Heart (tissue), 3 donors: Measurements from ENCODE around the genes PTPRCAP and NDUFV1.

DNA sequence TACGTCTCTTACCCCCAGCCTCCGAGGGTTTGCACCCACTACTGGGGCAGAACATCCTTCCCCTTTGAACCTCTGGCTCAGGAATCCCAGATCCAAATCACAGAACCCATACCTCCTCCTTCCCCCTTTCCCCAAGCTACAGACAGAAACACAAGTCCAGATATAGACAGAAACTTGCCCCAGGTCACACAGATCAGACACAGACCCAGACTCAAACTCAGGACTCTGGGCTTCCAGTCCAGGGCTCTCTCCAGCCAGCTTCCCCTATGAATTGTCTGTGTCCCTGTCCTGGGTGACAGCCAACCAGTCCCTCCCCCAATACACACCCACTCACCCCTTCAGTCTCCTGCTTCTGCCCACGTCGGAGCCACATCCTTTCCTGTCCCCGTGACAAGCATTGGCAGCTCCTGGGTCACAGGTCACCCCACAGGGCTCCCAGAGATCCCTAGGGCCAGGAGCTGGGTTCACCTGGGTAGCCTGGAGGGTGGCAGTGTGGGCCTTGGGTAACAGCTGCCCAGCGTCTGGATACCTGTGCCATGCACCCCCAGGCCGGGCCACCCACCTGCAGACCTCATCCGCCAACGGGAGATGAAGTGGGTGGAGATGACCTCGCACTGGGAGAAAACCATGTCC is 770 bp downstream of the TBC1D10C start:
- RAMPAGE, long total RNA, 2 experiments = no peak in any of the 2 experiments

DNA sequence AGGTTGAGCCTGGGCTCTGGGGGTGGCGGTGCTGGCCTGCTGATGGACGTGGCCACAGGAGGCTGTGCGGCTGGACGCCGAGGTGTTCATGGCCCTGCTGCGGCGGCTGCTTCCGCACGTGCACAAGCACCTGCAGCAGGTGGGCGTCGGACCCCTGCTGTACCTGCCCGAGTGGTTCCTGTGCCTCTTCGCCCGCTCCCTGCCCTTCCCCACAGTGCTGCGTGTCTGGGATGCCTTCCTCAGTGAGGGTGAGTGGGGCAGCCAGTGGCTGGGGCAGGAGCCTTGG is 2.8 kb downstream of the TBC1D10C start:
- RAMPAGE, long total RNA, 2 experiments = no peak in any of the 2 experiments

GRCh38 chr11:67437403-67438247 is at the start of gene PTPRCAP:
PTPRCAP (minus strand) TSS chr11:67437682.
- RAMPAGE, long total RNA, 2 experiments = no peak in any of the 2 experiments

- RAMPAGE, long total RNA, 2 experiments = no peak in any of the 2 experiments
These were observed 20.7 kb upstream of the GSTP1 start for GRCh38 chr11:67562974-67563287.

- RAMPAGE, long total RNA, 2 experiments = no peak in any of the 2 experiments
These were observed 1.0 kb upstream of the GSTP1 start for GRCh38 chr11:67582580-67582979.

DNA sequence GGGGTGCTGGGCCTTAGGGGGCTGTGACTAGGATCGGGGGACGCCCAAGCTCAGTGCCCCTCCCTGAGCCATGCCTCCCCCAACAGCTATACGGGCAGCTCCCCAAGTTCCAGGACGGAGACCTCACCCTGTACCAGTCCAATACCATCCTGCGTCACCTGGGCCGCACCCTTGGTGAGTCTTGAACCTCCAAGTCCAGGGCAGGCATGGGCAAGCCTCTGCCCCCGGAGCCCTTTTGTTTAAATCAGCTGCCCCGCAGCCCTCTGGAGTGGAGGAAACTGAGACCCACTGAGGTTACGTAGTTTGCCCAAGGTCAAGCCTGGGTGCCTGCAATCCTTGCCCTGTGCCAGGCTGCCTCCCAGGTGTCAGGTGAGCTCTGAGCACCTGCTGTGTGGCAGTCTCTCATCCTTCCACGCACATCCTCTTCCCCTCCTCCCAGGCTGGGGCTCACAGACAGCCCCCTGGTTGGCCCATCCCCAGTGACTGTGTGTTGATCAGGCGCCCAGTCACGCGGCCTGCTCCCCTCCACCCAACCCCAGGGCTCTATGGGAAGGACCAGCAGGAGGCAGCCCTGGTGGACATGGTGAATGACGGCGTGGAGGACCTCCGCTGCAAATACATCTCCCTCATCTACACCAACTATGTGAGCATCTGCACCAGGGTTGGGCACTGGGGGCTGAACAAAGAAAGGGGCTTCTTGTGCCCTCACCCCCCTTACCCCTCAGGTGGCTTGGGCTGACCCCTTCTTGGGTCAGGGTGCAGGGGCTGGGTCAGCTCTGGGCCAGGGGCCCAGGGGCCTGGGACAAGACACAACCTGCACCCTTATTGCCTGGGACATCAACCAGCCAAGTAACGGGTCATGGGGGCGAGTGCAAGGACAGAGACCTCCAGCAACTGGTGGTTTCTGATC is 1.2 kb downstream of the GSTP1 start:
- RAMPAGE, long total RNA, 2 experiments = no peak in any of the 2 experiments

- RAMPAGE, long total RNA, 2 experiments = start-site peak on the plus strand in 2 of 2 experiments, at chr11:67606916-67606994 at its widest, 884 to 3,126 reads per replicate
These were observed at the start of gene NDUFV1 for GRCh38 chr11:67606078-67607071. NDUFV1 (plus strand) TSS chr11:67606936.

DNA sequence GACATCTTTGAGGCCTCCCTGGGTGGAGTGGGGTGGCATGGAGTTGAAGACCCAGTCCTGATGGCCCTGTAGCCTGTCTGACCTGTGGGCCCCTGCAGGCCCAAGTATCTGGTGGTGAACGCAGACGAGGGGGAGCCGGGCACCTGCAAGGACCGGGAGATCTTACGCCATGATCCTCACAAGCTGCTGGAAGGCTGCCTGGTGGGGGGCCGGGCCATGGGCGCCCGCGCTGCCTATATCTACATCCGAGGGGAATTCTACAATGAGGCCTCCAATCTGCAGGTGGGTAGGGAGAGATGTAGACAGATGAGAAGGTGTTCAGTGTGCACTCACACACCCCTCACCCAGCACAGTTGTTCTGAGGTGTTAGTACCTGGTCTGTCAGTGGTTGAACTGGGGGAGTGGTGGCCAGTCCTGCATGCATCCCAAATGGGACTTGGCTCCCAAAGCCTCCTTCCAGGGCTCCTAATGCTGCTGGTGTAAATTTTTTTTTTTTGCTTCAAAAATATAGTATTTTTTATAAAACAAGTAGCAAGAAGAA is 2.7 kb downstream of the NDUFV1 start:
- RAMPAGE, long total RNA, 2 experiments = no peak in any of the 2 experiments

DNA sequence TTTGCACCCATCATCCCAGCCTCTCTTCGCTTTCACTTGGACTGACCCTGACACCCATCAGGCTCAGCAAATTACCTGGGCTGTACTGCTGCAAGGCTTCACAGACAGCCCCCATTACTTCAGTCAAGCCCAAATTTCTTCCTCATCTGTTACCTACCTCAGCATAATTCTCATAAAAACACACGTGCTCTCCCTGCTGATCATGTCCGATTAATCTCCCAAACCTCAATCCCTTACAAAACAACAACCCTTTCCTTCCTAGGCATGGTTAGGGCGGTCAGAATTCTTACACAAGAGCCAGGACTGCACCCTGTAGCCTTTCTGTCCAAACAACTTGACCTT is 88.5 kb upstream of the ALDH3B2 start:
- RAMPAGE, long total RNA, 2 experiments = no peak in any of the 2 experiments

- RAMPAGE, long total RNA, 2 experiments = no peak in any of the 2 experiments
These were observed 155.4 kb downstream of the UNC93B1 start for GRCh38 chr11:67848441-67848971.

DNA sequence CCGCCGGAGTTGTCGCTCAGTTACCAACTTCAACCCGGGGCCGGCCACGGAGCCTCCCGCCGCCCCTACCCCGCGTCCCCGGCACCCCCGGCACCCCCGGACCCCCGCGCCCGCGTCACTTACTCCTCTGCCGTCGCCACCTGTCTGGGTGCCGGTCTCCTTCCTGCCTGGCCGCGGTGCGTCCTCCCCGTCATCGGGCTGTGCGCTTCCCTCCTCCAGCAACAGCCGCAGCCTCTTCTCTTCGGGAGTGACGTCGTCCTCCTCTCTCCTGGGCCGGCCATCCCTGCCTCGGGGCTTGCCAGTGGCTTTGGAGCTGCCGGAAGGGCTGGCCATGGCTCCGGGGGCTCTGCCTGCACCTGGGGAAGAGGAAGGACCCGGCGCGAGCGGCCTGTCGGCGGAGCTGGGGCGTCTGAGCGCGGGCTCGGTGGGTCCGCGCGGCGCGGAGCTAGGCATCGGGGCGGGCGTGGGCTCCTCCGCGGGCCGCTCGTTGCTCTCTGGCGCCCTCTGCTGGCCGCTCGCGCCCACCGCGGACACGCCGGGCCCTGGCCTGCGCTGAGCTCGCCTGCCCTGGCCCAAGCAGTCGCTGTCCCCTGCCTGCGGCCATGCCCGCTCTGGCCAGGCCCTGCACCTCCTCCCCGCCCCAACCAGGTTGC is 48.4 kb downstream of the UNC93B1 start:
- RAMPAGE, long total RNA, 2 experiments = no peak in any of the 2 experiments

GRCh38 chr11:68002511-68003070 is 1.3 kb downstream of the UNC93B1 start:
- RAMPAGE, long total RNA, 2 experiments = no peak in any of the 2 experiments

DNA sequence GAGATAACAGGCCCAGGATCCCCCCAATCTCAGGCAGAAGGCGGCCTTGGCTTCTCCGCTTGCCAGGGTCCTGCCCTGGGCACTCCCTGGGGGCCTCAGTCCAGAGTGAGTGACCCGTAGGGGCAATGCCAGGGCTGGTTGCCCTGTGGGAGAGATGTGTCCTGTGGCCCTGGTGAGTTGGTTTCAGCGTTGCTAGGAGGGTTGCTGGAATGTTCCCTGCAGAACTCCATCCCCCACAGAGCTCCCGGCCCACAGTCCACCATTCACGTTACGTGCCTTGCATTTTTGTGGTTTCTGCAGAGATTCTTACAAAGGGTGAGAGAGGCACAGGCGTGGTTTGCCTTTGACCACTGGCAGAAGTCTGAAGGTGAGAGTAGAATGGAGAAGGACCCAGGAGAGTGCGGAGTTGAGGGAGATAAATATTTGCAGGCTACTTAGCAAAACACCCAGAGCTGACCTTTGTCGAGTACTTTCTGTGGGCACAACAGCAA is 3.0 kb downstream of the ALDH3B1 start:
- RAMPAGE, long total RNA, 2 experiments = no peak in any of the 2 experiments

DNA sequence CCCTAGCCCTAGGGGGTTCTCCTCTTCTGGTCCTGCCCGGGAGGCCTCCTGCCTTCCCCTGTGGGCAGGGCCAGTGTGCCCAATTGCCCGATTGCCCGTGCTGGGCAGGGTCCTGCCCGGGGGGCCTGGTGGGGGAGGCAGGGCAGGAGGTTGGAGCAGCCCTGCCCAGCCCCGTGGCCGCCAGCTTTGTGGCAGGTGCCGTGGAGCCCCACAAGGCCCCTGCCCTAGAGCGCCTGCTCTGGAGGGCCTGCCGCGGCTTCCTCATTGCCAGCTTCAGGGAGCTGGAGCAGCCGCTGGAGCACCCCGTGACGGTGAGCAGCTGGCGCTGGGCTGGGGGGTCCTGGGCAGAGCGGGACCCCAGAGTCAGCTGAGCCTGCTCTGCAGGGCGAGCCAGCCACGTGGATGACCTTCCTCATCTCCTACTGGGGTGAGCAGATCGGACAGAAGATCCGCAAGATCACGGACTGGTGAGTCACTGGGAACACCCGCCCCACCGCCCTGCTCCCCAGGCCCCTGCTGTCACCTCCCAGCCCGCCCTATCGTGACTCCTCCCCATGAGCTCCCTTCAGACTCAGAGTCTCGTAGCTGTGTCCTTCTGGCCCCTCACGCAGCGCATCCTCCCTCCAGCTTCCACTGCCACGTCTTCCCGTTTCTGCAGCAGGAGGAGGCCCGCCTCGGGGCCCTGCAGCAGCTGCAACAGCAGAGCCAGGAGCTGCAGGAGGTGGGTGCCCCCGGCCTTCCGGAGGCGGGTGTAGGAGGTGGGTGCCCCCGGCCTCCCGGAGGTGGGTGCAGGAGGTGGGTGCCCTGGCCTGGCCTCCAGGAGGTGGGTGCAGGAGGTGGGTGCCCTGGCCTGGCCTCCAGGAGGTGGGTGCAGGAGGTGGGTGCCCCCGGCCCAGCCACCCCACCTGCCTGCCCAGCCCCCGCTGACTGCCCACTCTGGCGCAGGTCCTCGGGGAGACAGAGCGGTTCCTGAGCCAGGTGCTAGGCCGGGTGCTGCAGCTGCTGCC is 4.7 kb downstream of the TCIRG1 start:
- RAMPAGE, long total RNA, 2 experiments = no peak in any of the 2 experiments

DNA sequence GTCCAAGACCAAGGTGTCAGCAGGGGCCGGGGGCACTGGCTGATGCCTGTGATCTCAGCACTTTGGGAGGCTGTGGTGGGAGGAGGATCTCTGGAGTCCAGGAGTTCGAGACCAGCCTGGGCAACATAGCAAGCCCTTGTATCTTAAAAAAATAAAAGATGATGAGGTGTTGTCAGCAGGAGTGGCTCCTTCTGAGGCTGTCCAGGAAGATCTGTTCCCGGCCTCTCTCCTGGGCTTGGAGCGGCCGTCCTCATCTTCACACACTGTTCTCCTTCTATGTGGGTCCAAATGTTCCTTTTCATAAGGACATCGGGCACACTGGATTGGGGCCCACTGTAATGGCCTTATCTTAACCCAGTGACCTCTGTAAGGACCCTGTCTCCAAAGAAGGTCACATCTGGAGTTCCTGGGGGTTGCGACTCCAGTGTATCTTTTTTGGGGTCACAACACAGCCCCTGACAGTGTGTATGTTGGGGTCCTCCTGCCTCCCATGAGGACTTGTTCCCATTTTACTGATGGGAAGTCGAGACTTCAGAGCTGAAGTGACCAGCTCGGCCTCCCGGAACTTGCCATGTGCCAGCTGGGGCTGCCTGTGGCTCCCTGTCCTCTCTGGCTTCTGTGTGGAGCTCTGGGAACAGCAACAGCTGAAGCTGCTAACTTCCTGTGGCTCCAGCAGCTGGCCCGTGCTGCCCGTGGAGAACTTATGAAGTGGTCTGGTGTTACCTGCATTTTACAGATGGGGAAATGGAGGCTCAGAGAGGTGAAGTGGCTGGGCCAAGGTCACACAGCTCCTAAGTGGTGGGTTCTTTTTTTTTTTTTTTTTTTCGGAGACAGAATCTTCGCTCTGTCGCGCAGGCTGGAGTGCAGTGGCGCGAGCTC is 7.6 kb downstream of the TCIRG1 start:
- RAMPAGE, long total RNA, 2 experiments = no peak in any of the 2 experiments

DNA sequence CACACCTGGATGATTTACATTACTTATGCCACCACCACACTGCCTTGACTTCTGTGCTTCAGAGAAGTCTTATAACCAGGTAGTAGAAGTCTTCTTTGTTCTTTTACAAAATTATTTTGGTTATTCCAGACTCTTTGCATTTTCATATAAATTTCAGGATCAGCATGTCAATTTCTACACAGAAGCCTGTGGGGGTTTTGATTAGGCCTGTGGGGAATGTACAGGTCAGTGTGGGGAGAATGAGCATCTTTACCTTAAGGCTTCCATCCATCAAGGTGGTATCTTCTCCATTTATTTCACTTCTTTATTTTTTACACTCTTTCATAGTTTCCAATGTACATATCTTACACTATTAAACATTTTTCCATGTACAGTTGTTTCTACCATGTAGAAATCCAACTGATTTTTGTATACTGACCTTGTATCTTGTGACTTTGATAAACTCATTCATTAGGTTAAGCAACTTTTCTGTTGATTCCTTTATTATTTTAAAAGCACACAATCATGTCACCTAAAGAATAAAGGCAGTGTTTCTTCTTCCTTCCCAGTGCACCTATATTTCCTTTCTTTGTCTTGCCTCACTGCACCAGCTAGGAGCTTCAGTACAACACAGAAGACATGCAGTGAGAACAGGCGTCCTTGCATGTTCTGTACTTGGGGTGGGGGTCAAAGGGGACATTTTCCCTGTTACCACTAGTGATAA is 19.5 kb downstream of the TCIRG1 start:
- RAMPAGE, long total RNA, 2 experiments = no peak in any of the 2 experiments

DNA sequence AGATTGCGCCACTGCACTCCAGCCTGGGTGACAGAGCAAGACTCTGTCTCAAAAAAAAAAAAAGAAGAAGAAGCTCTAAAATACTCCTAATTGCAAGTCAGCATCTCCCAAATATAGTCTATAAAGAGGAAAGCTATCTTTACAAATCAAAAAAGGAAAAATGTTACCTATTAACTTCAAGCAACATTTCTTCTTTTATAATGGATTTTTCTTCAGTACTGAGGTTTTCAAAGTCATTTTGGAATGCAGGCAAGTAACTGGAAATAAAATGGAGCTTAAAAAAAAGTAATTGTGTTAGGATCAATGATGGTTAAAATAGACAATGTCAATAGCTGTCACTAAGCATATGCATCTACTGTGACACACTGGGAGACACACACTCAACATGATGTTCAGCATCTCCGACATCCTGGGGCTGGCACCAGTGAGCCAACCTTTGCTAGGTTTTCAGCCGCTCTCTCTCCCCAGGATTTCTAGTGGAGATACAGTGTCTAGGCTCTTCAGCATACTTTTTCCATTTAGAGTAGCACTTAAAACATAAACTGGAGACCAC is 25.6 kb downstream of the TCIRG1 start:
- RAMPAGE, long total RNA, 2 experiments = no peak in any of the 2 experiments

DNA sequence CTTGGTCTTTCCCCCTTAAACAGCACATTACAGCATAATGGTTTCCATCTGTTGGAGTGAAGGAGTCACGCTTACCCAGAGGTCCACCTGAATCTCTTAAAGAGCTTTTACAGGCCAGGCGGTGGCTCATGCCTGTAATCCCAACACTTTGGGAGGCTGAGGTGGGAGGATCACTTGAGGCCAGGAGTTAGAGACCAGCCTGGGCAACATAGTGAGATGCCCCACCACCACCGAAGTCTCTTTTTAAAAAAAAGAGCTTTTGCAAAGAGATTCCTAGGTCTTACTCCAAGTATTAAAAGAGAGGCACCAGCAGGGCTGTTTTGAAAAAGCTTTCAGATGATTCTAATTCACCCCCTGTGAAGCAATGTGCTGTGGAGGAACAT is 36.7 kb downstream of the TCIRG1 start:
- RAMPAGE, long total RNA, 2 experiments = no peak in any of the 2 experiments

DNA sequence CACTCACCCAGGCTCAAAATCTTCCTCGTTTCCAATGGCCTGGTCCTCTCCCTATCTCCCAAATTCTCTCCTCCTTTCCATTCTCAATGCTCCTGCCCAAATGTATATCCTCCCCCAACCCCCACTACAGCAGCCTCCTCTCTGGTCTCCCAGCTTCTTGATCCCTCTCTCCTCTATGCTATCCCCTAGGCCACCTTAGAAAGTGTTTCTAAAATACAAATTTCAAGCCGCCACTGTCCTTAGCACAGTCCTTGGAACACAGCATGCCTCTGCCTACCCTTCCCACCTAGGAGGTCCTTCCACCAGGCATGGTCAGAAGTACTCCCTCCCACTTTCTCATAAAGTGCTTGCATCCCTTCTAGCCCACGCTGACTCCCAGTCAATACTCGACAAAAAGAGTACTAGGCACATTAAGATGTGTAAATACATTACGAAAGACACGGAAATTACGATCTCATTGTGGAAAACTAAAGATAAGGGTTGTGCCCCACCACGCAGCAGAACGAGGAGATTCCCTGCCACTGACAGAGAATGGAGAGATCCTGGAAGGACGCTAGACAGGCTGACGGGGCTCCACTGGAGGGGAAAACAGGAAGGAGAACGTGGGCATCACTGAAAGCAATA is 13.6 kb downstream of the CHKA start:
- RAMPAGE, long total RNA, 2 experiments = no peak in any of the 2 experiments

GRCh38 chr11:68117821-68118271 is 3.3 kb downstream of the CHKA start:
- RAMPAGE, long total RNA, 2 experiments = no peak in any of the 2 experiments